WTC11 (cell line): ENCODE measurements around the genes BST1 and ADGRA3.

GRCh38 chr4:15702698-15703533, at the start of gene BST1:
Gene BST1, plus strand, starts transcription at chr4:15703065.
- PRO-cap: bidirectional peak, plus-strand start at chr4:15702998, minus-strand start at chr4:15703013; bidirectional peak, plus-strand start at chr4:15703065, minus-strand start at chr4:15703107; bidirectional peak, plus-strand start at chr4:15703267, minus-strand start at chr4:15703200; bidirectional peak, plus-strand start at chr4:15703312, minus-strand start at chr4:15703321

- PRO-cap: no peak
These were observed 20.1 kb downstream of the FGFBP1 start for GRCh38 chr4:15918232-15919038.

- PRO-cap: no peak
These were observed 67.9 kb downstream of the TAPT1 start for GRCh38 chr4:16158110-16158960.

- PRO-cap: no peak
These were observed 33.6 kb upstream of the TAPT1 start for GRCh38 chr4:16259843-16260310.

DNA sequence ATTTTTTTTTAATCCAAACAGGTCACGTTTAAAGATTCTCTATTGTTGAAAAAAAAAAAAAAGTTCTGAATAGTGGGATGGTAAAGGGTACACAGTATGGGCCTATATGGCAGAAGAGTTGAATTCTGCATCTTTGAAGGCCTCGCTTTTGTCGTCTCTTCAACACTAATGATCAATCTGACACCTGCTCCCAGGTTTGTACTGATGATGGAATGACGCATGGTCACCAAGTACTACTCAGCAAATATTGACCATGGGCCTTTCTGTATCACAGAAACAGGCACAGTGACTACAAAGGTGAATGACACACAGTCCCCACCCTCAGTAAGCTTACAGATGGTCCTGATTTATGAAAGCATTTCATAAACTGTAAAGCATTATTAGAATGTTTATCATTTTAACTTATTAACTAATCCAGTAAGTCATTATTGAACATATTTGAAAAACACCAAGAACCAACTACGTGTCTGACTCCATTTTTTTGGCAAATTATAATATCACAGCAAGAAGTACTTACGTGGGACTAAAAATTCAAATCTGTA, 152.5 kb downstream of the LDB2 start:
- PRO-cap: no peak

GRCh38 chr4:16817935-16818513, 80.4 kb downstream of the LDB2 start:
- PRO-cap: no peak

- PRO-cap: no peak
These were observed 54.3 kb downstream of the LDB2 start for GRCh38 chr4:16843940-16844671.

DNA sequence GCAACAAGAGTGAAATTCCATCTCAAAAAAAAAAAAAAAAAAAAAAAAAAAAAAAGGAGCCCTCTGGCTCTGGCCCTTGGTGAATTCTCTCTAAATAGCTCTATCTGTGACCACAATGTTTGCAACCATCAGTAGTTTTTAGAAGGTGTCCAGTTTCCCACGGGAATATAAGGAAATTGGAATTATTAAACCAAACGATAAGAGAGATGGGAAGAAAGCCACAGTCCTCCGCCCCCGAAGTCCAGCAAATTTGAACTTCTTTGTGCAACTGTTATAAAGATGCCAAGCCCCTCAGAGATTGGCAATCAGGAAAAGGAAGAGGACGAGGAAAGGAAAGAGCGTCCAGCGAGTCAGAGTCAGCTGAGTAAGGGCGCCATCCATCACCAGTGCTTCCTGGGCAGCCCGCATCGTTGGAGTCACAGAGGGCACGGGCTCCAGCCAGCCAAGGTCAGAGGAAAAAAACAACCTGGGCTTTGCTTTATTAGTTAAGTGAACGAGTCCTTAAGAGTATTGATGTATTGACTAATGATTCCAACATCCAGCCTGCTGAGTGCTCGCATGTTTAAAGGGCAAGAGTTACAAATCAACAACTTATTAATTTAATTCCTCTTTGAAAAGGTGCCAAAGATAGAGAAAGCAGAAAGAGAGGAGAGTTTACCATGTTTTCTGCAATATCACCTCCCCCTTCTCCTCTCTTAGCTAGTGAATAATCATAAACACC, 35.7 kb downstream of the LDB2 start:
- PRO-cap: no peak

DNA sequence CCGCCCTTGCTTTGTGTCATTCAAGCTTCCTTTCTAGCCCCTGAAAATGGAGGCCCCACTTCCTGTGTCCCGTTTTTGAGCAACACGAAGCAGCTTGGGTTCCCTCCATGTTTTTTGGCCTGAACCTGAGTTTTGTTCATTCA, 70.9 kb upstream of the LDB2 start:
- PRO-cap: no peak

DNA sequence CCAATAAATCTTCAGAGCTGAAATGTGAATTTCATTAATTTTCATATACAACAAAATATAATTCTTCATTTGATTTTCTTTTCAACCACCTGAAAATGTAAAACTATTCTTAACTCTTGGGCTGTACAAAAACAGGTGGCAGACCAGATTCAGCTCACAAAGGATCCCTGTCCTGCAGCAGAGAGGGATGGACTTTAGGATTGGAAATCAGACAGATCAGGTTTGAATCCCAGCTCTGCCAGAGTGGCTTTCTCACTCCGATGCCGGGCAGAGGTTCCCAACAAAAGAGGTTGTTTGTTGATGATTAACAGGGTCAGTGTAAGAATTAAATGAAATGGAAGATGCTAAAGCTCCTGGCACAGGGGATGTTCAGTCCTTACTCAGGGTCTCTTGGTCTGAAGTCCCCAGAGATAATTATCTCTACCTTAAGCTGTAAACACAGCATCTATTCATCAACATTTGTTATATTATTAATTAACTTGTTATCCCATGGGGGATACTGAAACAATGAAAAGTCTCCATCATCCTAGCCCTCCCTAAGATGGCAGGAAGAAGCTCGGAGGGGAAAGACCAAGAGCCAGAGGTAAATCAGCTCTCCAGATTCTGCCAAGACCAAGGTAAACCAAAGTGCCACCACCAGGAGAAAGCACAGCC, 1.7 kb downstream of the QDPR start:
- PRO-cap: no peak

- PRO-cap: no peak
These were observed 9.4 kb downstream of the MED28 start for GRCh38 chr4:17623490-17624644.

- PRO-cap: no peak
These were observed 637 bp downstream of the NCAPG start for GRCh38 chr4:17811104-17812128.

- PRO-cap: no peak
These were observed 55.4 kb downstream of the NCAPG start for GRCh38 chr4:17866140-17866570.

- PRO-cap: no peak
These were observed 59.5 kb downstream of the NCAPG start for GRCh38 chr4:17870177-17870690.

GRCh38 chr4:18574065-18574448, 552.5 kb upstream of the LCORL start:
- PRO-cap: no peak

- PRO-cap: no peak
These were observed 557.6 kb upstream of the SLIT2 start for GRCh38 chr4:19694031-19694641.

DNA sequence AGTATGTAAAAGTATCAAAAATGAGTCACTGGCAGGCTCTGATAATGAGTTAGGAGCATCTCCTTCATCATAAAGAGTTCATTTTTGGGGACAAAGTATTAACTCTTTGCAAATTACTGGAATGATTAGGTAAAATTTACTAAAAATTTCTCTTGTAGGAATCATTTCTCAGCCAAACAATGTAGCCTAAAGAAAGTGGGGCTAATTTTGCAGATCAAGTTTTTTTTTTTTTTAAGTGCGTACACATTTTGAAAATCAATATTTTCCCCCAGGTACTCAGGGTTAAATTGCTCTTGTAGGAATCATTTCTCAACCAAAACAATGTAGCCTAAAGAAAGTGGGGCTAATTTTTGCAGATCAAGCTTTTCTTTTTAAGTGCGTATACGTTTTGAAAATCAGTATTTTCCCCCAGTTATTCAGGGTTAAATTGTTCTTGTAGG, 421.7 kb downstream of the PACRGL start:
- PRO-cap: no peak

DNA sequence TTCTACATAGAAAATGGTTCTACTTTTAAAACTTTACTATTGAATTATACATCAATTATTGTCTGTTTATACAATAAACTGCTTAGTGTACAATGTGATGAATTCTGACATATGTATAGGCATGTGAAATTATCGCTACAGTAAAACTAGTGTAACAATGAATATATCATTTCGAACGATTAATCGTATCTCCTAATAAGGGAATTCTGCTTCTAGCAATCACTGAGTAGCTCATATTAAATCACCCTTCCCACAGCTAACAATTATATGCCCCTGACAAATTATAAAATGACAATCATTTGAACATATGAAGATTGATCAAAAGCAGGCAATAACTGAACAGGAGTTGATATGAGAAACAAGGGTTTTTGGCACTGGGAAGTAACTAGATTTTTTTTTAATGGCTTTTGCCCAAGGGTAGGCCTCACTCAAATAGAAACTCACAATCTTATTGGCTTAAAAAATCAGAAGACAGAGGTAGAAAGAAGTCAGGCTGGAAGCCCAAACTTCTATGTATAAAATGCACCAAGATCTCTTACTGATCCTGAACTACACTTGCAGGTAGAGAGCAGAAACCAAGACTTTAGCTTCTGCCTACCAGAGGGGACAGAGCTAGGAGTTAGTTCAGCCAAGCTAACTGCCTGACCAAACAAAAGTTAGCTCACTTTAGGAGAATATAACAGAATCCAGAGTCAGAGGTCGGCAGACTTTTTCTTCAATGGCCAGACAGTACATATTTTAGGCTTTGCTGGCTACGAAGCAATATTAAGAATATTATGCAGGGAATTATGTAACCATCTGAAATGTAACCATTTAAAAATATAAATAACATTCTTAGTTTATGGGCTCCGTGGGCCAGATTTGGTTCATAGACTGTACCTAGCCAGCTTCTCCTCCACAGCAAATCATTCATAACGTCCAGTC, 74.9 kb downstream of the ADGRA3 start:
- PRO-cap: no peak

DNA sequence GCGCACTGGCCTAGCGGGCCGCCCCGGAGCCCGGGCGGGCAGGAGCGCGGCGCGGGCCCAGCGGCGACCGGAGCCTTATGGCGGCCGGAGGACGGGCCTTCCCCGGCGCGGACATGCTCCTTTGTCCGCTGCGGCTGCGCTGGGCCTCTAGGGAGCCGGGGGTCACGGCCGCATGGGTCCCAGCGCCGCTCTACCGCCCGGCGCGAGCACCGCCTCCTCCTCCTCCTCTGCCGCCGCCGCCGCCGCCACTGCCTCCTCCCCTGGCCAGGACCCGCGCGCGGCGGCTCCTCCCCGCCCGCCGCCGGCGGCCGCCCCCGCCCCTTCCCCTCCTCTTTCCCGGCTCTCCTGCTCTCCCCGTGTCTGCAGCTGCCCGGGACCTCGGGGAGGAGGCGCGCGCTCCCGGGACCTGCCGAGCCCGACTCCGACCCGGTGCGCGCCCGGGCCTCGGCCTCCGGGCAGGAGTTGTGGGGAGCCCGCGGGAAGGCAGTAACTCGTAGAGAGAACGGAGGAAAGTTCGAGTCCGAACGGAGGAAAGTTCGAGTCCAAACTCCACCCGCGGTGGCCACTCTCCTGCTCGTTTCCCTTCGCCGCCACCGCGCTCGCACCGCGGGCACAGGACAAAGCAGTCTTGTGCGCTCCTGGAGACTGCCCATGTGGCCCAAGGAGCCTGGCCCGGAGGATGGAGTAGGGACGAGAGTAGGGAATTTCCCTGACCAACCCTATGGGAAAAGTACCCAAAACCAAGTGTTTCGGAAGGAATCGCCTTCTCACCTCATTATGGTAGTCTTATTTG, at the start of gene ADGRA3:
Gene ADGRA3, minus strand, starts transcription at position 250 of the 793 bp plus-strand sequence.
- PRO-cap: bidirectional peak, plus-strand start at position 361 of the sequence, minus-strand start at position 229 of the sequence; bidirectional peak, plus-strand start at position 631 of the sequence, minus-strand start at position 603 of the sequence

- PRO-cap: no peak
These were observed 180.0 kb upstream of the ADGRA3 start for GRCh38 chr4:22695685-22696365.